Right lobe of liver (tissue), 4 donors: Measurements from ENCODE around the gene DCLRE1B.

DNA sequence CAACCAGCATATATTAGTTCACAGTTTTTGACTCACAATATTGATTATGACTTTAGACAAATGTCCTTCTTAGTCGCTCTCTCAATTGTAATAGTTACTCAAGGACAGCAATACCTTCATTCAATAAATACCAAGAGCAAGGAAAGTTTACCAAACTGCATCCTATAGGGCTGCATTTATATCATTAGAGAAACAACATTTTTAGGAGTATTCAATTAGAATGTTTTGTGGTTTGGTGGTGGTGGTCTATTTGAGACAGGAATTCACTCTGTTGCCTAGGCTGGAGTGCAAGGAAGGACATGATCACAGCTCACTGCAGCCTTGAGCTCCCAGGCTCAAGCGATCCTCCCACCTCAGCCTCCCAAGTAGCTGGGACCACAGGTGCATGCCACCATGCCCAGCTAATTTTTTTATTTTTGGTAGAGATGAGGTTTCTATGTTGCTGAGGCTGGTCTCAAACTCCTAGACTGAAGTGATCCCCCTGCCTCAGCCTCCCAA is 7.1 kb upstream of the MOV10 start:
- PRO-cap, 4 experiments, result peak in 2 of 4 experiments; most common plus-strand start position 269 of the sequence (in 2)
- RAMPAGE, long total RNA, 2 experiments, result no peak in any of the 2 experiments

GRCh38 chr1:112698292-112699610 is 8.2 kb downstream of the RHOC start:
- PRO-cap, 4 experiments, result peak in 4 of 4 experiments; most common plus-strand start chr1:112699211 (in 2); most common minus-strand start chr1:112699141 (in 2)
- RAMPAGE, long total RNA, 2 experiments, result no peak in any of the 2 experiments

DNA sequence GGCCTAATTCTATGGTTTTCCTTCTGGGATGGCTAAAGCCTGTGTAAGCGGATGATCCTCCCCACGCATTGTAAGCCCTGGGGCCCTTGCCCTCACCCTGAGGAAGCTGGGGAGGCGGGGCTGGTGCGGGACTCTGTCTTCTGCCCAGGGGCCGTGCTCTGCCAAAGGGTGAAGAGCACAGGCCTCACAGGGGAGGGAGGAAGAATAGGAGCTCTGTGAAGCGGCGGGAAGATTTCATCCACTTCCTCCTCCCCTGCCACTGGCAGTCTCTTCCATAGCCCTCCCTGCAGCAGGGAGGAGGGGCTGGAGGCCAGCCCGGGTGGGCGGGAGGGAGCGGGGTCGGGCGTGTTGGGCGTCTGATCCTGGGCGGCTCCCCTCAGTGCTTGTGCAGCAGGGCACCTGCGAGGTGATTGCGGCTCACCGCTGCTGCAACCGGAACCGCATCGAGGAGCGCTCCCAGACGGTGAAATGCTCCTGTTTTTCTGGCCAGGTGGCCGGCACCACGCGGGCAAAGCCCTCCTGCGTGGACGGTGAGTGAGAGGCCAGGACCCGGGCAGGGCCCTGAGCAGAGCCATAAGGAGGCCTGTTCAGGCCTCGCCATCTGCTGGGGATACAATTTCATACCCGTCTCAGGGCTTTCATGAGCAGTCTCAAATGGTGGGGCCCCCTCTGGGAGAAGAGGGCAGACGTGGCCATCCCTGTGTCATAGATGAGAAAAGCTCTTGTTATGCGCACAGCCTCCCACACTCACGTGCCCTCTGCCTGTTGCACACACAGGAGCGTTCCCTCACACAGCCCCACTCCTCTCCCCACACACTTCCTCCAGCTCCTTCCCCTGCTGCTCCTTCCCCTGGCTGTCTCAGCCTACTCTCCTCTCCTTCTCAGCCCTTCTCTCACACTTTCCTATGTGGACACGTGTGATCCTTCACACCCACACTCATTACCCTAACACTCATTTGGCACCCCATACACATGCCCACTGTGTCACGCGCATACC is 4.2 kb downstream of the TAFA3 start:
- PRO-cap, 4 experiments, result no peak in any of the 4 experiments
- RAMPAGE, long total RNA, 2 experiments, result no peak in any of the 2 experiments

DNA sequence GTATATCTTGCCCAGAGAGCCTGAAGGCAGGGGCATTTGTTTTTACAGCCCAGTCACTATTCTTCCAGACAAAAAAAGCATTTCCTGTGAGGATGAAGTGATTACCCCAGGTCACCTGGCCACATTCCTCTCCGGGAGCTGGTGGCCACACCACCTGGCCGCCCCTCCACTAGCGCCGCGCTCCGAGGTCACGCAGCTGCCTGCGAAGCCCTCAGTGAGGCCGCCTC is 106.7 kb downstream of the SLC16A1 start:
- PRO-cap, 4 experiments, result no peak in any of the 4 experiments
- RAMPAGE, long total RNA, 2 experiments, result no peak in any of the 2 experiments

DNA sequence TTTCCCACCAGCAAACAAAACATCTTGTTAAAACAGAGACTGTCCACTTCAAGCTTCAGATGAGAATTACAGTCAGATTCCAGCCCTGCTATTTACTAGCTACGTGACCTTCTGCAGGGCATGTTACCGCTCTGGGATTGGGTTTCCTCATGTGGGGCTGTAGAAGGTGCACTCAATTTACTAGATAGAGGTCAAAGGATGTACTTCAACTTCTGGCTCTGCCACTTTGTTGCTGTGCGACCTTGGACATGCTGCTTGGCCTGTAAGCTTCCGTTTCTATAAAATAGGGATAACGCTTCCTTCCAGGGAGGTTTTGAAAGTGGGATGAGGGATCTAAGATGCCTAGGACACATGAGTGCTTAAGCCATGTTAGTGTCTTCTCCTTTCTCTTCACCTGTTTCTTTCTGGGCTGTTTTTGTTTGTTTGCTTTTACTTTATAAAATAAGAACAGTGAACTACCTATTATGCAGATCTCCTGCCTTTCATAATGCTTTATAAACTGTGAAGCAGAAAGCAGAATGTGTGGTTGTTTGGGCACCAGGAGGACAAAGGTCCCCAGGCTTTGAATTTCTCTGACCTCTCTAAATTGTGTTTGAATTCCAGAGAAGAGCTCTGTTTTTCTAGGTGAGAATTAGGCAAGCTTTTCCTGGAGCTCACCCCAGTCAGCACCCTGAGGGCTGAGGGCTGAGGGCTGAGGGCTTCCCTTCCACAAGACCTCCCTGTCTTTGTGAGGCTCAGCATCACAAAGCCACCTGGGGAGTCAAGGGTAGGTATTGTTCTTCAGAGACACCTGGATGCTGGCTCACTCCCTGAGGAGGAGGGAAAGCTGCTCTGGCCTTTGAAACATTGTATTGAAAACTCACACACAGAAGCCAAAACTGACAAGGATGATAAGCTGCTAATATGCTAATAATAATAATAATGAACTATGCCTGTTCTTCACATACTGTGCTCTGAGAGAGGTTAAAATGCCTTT is 45.7 kb upstream of the LRIG2 start:
- PRO-cap, 4 experiments, result peak in 3 of 4 experiments; most common plus-strand start position 224 of the sequence (in 2); most common minus-strand start position 68 of the sequence (in 2)
- RAMPAGE, long total RNA, 2 experiments, result no peak in any of the 2 experiments

DNA sequence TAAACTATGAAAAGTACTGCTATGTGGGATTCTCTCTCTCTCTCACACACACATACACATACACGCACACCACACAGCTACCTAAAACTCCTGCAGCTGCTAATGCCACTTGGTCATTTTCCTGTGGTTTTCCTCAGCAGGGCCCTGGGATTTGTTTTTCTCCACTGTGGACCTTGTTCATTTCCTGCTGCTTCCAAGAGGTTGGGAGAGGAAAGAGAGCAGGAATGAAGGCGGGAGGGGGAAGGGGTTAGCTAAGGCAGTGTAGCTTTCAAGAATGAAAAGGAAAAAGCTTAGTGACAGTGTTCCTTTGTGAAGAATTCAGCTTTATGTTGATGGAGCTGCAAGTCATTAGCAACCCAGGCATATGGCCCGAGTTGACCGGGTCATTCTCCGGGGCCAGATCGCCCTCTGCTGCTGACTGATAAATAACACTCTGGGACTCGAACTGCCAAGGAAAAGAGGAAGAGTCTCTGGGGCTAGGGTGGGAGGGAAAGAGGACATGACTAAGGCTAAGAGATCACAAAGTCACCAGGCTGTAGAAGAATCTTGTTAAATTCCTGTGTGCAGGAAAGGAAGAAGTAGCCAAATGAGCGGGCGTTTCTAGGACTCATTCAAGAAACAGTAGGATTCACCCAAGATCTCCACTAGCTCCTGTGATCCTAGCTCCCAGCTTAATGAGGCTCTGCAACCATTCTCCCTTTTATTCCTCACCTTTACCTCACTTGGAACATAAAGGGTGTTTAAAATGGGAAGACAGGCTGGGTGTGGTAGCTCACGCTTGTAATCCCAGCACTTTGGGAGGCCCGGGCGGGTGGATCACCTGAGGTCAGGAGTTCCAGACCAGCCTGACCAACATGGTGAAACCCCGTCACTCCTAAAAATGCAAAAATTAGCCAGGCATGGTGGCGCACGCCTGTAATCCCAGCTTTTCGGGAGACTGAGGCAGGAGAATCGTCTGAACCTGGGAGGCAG is 30.3 kb upstream of the LRIG2 start:
- PRO-cap, 4 experiments, result no peak in any of the 4 experiments
- RAMPAGE, long total RNA, 2 experiments, result no peak in any of the 2 experiments

DNA sequence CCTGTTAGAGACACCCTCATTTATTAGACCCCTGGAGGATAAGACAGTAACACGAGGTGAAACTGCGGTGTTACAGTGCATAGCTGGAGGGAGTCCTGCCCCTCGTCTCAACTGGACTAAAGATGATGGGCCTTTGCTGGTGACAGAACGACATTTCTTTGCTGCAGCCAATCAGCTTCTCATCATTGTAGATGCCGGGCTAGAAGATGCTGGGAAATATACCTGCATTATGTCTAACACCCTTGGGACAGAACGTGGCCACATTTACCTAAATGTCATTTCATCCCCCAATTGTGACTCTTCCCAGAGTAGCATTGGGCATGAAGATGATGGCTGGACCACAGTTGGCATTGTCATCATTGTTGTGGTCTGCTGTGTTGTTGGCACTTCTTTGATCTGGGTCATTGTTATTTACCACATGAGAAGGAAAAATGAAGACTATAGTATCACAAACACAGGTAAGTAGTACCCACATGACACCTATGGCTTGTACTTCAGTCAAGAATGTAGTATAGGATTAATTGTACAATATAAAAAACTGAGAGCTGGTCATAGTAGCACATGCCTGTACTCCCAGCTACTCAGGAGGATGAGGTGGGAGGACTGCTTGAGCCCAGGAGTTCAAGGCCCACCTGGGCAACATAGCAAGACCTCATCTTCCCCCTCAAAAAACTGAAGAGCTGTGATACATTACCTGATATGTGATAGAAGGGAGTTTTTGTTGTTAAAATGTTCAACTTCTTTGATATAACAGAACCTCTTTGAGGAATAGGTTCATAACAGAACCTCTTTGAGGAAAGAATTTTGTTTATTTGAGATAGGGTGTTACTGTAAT is 41.6 kb downstream of the LRIG2 start:
- PRO-cap, 4 experiments, result peak in 2 of 4 experiments; most common plus-strand start position 537 of the sequence (in 1)
- RAMPAGE, long total RNA, 2 experiments, result no peak in any of the 2 experiments

DNA sequence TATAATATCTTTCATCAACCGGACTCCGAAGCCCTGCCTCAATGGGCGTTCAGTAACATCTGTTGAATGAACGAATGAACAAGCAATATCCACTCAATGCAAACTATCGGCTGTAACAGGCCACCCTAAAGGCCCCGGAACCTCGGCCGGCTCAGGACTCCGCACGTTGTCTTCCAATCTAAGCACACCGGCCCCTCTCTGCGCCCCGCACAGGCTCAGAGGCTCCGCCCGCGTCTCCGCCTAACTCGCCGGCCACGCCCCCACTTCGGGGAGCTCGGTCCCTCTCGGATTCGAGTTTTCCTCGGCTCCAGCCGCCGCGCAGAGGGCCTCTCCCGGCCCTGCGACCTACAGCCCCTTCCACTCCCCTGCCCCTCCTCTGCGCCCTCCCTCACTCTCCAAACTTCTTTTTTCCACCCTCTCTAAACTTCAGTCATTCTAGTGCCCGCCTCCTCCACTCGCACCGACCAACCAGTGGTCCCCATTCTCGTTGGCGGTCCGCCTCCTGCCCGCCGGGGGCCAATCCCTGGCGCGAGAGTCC is 422 bp upstream of the MAGI3 start:
- PRO-cap, 4 experiments, result peak in 4 of 4 experiments; most common minus-strand start position 180 of the sequence (in 3)
- RAMPAGE, long total RNA, 2 experiments, result no peak in any of the 2 experiments

DNA sequence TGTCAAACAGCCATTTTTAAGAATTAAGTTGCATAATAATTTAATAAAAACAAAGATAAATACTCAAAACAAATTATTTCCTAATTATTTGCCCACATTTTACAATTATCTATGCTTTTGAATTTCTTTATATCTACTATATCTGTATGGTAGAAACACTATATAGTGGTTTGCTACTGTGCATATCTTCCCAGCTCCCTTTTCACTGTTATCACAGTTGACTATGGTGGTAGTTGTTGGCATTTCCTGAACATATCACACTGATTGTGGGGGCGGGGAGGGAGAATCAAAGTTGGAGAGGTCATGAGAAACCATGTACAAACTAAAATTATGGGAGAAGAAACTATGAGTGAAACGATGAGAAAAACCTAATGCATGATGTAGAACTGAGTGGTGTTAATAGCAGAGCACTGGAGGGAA is 14.1 kb downstream of the MAGI3 start:
- PRO-cap, 4 experiments, result no peak in any of the 4 experiments
- RAMPAGE, long total RNA, 2 experiments, result no peak in any of the 2 experiments

DNA sequence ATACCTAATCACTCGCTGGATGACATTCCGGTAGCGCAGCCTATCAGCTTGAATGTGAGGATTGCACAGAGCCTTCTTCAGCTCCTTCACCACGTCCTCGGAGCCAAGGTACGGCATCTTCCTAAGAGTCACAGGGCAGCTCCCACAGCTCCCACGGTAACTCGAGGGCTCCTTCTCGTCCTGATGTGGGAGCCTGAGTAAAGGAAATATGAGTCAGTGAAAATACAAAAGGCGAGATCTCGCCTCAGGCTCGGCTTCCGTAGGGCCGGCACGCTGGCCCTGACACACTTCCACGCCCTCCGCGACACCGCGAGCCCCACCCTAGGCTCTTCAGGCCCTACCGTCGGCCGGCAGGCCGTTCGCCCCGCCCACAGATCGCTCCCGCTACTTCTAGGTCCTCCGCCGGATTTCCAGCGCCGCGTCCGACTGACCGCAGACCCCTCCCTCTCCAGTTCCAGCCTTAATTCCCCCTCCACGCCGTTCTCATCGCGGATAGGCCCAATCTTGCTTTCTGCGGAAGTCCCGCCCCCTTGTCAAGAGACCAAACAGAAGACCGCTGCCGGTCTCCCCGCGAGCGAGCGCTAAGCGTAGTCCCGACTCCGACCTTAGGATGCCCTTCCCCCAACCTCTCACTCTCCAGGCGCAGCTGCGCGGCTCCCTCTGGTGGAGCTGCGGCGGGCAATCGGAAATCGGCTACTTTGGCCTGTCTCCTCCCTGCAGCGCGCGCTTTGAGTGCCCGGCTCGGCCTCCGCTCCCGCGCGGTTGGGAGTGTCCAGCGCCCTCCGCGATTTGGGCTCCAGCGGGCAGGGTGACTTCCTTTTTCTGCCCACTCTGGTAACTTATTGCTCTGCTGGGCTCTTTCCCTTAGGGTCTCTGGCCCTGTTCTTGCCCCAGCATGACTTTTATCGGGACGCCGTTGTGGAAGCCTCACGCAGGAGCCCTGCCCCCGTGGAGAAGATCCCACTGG is at the start of gene DCLRE1B:
Gene DCLRE1B (plus strand): TSS at position 726 of the 967 bp plus-strand sequence.
- PRO-cap, 4 experiments, result peak in 4 of 4 experiments; most common plus-strand start position 416 of the sequence (in 3); most common minus-strand start position 303 of the sequence (in 2)
- RAMPAGE, long total RNA, 2 experiments, result start-site peak on the plus strand in 2 of 2 experiments, centred at positions 719 to 733 of the sequence, 44 to 150 reads per replicate; start-site peak on the minus strand in 1 of 2 experiments, centred at position 239 of the sequence, 42 reads per replicate

- PRO-cap, 4 experiments, result peak in 4 of 4 experiments; most common plus-strand start chr1:113928721 (in 2)
- RAMPAGE, long total RNA, 2 experiments, result no peak in any of the 2 experiments
These were observed 831 bp upstream of the HIPK1 start for GRCh38 chr1:113928146-113928839.

- PRO-cap, 4 experiments, result peak in 2 of 4 experiments; most common plus-strand start chr1:113930250 (in 1); most common minus-strand start chr1:113930273 (in 2)
- RAMPAGE, long total RNA, 2 experiments, result no peak in any of the 2 experiments
These were observed 1.2 kb downstream of the HIPK1 start for GRCh38 chr1:113930156-113930814.

DNA sequence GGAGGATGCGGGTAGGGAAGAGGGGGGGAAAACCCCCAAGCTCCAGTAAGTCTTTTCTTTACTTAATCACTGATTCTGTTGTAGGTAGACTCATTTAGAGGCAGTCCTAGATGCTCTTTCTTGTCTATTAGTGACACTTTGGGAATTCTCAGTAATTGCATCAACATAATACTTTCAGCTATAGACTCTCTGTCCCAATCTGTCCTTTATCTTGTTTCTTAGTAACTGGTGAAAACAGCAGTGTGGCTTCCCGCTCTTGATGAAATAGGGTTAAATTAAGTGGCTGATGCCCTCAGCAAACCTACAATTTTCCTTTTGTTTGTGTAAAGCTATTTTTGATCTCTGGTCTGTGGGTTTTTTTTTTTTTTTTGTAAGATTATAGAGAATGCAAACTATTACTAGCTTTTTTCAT is 1.7 kb downstream of the HIPK1 start:
- PRO-cap, 4 experiments, result no peak in any of the 4 experiments
- RAMPAGE, long total RNA, 2 experiments, result no peak in any of the 2 experiments

DNA sequence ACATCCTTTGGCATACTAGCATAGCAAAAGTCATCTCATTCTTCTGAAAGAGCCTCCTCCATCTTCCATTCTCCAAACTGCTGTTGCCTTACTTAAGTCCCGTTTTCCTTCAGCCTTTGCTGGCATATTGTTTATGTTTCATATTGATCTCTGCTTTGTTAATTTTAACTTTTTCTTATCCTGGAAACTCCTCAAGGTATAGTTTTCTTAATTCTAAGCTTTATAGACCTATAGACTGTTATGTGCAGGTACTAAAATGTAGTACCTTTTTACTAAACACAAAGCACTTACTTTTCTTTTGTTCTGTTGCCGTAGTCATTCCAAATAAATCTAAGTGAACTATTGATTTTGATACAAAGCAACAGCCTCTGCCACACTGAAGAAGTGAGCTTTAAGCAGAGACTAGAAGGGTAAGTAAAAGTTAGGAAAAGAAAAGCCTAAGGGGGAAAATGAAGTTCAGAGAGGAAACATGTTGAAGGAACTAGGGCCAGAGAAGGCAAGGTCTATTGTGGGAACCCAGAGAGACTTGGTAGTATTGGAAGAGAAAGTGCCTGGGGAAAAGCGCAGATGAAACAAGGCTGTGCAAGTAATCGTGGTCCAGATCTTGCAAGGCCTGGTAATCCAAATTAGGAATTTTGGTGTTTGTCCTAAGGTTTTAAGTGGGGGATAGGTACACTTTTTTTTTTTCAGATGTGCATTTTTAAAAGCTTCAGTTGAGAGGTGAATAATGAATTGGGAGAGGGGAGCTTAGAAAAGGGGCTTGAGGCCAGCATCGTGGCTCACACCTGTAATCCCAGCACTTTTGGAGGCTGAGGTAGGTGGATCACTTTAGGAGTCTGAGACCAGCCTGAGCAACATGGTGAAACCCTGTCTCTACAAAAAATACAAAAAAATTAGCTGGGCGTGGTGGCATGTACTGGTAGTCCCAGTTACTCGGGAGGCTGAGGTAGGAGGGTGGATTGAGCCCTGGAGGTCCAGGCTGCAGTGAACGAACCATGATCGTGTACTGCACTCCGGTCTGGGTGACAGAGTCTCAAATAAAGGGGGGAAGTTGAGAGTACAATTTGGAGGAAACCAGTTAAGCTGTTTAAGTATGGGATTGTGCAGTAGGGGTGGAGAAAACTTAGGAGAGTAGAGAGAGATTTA is 4.1 kb downstream of the HIPK1 start:
- PRO-cap, 4 experiments, result no peak in any of the 4 experiments
- RAMPAGE, long total RNA, 2 experiments, result no peak in any of the 2 experiments

GRCh38 chr1:113975676-113976958 is 3.2 kb upstream of the OLFML3 start:
- PRO-cap, 4 experiments, result no peak in any of the 4 experiments
- RAMPAGE, long total RNA, 2 experiments, result no peak in any of the 2 experiments

- PRO-cap, 4 experiments, result no peak in any of the 4 experiments
- RAMPAGE, long total RNA, 2 experiments, result no peak in any of the 2 experiments
These were observed 1.2 kb downstream of the SYT6 start for GRCh38 chr1:114151942-114153352.

DNA sequence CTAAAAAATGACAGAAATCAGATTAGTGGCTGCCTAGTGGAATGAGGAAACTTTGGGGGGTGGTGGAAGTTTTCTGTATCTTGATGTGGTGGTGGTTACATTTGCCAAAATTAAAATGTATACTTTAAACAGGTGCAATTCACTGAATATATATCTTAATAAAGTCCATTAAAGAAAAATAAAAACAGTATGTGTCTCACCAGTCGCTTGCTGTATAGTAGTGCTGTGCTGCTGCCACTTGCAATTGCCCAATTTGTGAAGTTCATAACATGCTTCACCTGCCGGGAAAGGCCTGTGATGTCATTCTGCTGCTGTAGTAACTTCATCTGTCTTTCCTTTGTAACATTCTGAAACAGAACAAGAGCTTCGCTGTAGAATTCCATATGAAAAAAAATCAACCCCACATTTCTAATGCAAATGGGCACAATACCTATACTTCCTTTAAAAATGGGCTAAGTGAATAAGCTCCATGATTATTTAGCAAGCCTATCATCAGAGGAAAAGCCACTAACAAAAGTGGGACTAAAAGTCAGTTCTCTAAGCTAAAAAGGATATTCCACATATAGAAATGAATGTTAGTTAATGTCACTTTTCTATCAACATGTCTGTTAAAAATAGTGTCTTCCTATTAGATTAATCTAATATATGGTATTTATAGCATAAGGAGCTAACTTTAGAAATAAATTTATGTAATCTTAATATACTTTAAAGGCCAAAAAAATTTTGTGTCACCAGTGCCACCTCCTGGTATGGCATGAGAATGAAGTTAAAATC is 83.3 kb downstream of the TRIM33 start:
- PRO-cap, 4 experiments, result no peak in any of the 4 experiments
- RAMPAGE, long total RNA, 2 experiments, result no peak in any of the 2 experiments

DNA sequence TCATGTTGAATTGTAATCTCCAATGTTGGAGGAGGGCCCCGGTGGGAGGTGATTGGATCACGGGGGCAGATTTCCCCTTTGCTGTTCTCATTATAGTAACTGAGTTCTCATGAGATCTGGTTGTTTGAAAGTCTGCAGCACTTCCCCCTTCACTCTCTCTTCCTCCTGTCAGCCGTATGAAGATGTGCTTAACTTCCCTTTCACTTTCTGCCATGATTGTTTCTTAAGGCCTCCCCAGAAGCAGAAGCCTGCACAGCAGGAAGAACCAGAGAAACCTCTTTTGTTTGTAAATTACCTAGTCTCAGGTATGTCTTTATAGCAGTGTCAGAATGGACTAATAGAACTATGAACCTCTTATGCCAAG is 28.4 kb downstream of the TRIM33 start:
- PRO-cap, 4 experiments, result no peak in any of the 4 experiments
- RAMPAGE, long total RNA, 2 experiments, result no peak in any of the 2 experiments

GRCh38 chr1:114671808-114672316 is 2.0 kb upstream of the DENND2C start:
- PRO-cap, 4 experiments, result no peak in any of the 4 experiments
- RAMPAGE, long total RNA, 2 experiments, result no peak in any of the 2 experiments

- PRO-cap, 4 experiments, result no peak in any of the 4 experiments
- RAMPAGE, long total RNA, 2 experiments, result no peak in any of the 2 experiments
These were observed 7.3 kb upstream of the AMPD1 start for GRCh38 chr1:114702678-114703020.